Diencephalon (tissue), 2 donors: ENCODE data around the gene CCNI2.

GRCh38 chr5:132224997-132226321 lies 2.2 kb downstream of the P4HA2 start:
- RAMPAGE, long total RNA, result no peak

DNA sequence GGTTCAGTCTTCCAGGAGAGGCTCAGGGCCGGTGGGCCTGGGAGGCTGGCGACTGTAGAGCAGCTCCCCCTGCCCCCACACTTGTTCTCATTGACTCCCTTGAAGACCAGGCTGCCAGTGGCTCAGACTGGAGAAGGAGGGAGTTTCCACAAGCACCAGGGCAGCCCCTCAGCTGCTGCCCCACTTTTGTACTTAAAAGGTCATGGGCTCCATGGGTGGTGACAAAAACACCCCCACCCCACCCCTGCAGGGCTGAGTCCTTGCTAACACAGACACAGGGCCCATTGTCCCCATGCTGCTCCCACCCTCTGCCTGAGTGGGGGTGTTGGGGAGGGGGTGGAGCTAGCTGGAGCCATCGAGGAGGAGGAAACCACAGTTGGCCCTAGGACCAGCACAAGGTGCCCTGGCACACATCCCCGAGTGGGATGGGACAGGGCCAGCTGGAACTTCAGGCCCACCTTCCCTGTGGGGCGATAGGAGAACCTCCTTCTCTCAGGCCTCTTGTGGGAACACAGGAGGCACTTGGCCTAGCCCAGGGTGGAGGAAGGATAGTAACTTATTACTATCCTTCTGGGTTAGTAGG lies 10.6 kb downstream of the PDLIM4 start:
- RAMPAGE, long total RNA, result no peak

DNA sequence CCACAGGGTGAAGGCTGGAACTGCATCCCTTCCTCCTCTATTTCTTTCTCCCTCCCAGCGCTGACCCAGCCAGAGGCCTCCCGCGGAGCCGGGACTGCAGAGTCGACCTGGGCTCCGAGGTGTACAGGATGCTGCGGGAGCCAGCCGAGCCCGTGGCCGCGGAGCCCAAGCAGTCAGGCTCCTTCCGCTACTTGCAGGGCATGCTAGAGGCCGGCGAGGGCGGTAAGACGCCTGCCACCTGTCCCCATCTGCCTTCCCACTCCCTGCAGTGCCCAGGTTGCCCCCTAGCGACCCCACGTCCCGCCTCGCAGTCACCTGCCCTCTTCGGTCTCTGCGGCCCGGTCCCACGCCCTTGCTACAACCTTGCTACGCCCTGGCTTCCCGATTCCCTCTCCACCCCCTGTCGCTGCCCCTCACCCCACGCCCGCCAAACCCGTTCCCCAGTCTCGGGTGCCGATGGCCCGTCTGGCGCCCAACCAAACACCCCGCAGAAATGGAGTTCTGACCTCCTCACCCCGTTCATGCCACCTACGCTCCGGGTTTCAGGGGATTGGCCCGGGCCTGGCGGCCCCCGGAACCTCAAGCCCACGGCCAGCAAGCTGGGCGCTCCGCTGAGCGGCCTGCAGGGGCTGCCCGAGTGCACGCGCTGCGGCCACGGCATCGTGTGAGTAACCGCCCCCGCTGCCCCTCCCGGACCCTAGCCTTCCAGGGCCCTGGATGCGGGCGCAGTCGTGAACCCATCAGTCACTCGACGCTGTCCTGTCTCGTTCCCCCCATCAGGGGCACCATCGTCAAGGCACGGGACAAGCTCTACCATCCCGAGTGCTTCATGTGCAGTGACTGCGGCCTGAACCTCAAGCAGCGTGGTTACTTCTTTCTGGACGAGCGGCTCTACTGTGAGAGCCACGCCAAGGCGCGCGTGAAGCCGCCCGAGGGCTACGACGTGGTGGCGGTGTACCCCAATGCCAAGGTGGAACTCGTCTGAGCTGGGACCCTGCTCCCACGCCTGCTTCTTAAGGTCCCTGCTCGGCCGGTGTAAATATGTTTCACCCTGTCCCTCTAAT lies 14.1 kb downstream of the PDLIM4 start:
- RAMPAGE, long total RNA, result no peak

DNA sequence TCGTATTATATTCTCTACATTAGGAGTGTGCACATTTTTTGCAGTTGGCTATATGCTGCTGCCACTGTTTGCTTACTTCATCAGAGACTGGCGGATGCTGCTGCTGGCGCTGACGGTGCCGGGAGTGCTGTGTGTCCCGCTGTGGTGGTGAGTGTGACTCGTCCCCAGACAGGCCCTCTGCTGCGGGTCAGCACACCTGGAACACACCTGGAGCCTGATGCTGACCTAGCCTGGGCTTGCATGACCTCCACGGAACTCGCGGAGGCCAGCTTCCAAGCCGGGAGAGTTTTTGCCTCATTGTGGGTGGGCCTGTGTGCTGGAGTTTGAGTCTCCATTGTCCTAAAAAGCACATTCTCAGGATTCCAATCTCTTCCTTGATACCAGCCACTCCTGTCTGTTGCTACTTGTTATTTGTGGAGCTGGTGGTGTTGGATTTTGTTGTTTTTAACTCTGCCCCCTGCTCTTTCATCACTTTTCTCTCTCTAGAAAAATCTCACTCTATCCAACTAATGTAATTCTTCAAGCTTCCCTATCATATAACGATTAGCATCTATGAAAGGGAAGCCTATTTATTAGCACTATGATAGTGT lies 28.1 kb downstream of the SLC22A4 start:
- RAMPAGE, long total RNA, result no peak

DNA sequence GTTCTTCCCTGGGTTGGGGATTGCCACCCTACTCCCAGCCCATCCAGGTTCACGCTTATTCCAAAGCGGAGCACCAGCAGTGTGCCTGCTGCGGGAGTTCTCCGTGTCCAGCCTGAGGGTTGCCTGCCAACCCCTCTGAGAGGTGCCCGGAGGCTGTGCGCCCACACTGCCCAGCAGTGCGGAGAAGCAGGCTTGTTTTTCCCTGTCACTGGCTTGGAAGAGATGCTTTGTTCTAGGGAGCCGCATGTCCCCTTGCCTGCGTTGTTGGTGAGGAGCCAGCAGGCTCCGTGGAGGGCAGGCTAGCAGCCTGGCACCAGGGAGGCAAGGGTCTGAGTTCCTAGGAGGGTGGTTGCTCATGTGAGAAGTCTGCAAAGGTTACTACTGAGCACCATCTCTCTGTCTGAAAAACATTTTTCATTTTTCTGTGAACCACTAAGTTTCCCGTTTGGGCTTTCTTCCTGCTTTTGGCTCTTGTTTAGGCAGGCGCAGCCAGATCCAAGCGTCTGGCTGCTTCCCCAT lies 7.6 kb downstream of the SLC22A5 start:
- RAMPAGE, long total RNA, result no peak

- RAMPAGE, long total RNA, result no peak
These were observed 42.5 kb downstream of the SLC22A5 start for GRCh38 chr5:132412119-132412360.

- RAMPAGE, long total RNA, result no peak
These were observed 51.2 kb downstream of the IRF1 start for GRCh38 chr5:132439378-132439865.

DNA sequence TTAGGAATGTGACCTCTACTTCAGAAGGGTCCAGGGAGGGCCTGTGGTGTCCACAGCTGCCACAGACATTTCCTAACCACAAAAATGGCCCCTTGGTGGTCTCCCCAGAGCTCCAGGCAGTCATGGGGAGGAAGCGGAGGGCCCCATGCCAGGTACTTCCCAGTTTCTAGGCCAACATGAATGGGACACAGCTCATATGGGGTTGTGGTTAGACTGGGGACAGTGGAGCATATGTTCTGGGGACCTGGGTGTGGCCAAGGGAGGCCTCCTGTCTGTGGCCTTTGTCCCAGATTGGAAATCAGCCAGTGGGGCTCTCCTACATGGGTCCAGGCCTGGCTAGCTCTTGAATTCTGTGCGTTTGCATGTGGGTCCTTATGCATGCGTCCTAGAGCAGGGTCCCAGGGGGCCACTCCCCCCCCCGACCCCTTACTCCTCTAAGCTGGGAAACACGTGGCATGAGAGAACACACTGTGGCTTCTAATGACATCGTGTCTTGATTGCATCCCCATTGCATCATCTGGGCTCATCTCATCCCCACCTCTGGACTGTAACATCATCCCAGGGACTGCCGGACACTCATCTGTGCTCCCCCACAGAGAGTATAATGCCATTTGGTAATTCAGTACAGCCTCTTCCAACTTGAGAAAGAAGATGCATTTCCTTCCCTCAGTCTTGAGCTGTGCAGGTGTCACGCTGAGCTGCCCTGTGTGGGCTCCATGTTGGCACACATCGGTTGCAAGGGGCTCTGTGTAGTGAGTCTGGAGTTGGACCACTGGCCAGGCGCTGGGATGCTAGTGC lies 31.2 kb downstream of the IRF1 start:
- RAMPAGE, long total RNA, result no peak

- RAMPAGE, long total RNA, result no peak
These were observed 12.7 kb downstream of the IRF1 start for GRCh38 chr5:132477921-132478307.

- RAMPAGE, long total RNA, result no peak
These were observed 11.3 kb downstream of the IRF1 start for GRCh38 chr5:132478929-132479930.

DNA sequence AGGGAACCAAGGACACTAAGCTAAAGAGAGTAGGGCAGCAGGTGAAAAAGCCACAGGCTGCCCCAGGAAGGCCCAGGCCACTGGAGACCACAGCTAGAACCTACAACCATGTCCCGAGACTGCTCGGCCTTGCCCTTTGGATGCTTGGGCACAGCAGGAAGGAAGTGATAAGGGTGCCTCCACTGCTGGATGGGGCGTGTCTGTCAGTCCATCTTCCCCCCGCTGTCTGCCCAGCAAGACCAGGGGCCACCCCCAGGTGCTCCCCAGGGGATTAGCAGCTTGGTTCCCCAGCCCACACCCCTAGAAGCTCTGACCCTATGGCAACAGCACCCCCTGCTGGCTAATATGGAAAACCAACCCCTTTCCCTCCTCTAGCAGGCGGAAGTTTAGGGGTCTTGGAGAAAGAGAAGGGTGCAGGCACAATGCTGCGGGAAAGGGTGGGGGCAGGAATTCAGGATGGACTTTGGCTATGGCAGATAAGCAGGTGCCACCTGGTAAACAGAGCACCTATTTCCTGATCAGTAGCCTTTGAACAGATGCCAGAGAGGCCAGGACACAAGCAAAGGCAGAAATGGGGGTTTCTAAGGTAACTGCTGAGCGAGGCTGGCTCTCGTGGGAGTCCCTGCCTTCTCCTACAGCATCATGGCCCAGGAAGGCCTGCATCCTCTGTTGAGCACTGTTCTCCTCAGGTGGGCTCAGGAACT lies 10.6 kb upstream of the IRF1 start:
- RAMPAGE, long total RNA, result no peak

DNA sequence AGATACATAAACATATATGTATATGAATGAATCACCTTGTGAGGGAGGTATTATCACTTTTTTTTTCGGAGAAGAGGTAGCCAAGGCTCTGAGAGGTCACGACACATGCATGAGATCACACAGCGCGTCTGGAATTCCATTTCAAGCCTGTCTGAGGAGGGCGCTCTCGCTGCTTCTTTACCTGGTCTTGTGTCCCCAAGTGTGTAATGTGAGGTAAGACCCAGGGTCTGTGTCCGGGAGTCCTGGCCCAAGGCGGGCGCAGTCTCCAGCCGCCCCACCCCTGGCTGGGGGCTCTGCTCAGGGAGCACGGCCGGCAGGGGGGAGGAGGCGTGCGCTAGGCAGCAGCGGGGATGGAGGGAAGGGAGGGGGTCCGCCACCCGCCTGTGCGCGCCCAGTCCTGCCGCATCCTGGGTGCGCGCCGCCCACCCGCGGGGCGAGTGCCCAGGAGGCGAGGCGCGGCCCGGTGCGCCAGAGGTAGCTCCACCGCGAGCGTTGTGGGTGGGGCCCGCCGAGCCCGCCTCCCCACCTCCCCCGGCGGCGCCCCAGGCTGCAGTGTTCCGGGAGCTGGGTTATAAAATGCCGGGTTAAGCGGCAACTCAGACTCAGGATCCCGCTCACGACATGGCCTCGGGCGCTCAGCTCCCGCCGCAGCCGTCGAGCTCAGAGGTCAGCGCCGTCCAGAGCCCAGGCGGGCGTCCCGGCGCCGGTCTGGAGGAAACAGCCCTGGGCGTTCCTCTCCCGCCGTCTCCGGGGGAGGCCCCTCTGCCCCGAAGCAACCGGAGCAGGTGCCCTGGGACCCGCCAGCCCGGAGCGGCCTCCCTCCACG lies at the start of gene CCNI2:
Gene CCNI2 (plus strand): TSS at position 552 of the 826 bp plus-strand sequence.
- RAMPAGE, long total RNA, result no peak

GRCh38 chr5:132853184-132853893 lies 12.9 kb downstream of the GDF9 start:
- RAMPAGE, long total RNA, result no peak

GRCh38 chr5:132955046-132955640 lies 8.3 kb downstream of the AFF4 start:
- RAMPAGE, long total RNA, result no peak

GRCh38 chr5:133327797-133328440 lies 276.1 kb downstream of the HSPA4 start:
- RAMPAGE, long total RNA, result no peak

DNA sequence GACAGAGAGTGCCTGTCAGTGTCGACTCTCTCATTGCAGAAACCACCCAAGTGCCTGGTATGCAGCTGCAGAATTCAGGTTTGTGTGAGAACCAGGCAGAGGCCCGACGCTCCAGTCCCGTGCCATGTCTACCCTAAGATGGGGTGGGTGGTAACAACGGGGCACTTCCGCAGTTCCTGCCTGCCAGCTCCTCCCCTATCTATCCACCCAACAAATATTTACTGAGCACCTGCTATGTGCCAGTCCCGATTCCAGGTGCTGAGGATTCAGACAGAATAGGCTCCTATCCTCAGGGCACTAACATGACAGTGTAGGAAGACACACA lies 206.7 kb downstream of the FSTL4 start:
- RAMPAGE, long total RNA, result no peak

DNA sequence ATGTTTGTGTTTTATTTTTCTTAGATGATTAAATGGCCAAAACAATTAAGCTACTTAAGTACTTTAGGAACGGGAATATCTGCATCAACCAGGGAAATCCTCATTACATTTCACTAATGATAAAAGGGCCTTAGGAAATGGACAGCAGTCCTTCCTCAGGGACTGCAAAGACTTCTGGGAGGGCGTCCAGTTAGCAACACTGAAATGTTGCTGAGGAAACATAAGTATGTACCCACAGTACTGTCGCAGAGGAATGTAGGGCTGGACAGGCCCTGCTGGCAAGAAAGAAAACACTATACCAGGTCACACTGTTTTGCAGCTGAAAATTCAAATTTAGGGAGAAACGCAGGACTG lies 1.4 kb downstream of the C5orf15 start:
- RAMPAGE, long total RNA, result no peak

- RAMPAGE, long total RNA, result no peak
These were observed 48.9 kb upstream of the VDAC1 start for GRCh38 chr5:134053647-134054133.

DNA sequence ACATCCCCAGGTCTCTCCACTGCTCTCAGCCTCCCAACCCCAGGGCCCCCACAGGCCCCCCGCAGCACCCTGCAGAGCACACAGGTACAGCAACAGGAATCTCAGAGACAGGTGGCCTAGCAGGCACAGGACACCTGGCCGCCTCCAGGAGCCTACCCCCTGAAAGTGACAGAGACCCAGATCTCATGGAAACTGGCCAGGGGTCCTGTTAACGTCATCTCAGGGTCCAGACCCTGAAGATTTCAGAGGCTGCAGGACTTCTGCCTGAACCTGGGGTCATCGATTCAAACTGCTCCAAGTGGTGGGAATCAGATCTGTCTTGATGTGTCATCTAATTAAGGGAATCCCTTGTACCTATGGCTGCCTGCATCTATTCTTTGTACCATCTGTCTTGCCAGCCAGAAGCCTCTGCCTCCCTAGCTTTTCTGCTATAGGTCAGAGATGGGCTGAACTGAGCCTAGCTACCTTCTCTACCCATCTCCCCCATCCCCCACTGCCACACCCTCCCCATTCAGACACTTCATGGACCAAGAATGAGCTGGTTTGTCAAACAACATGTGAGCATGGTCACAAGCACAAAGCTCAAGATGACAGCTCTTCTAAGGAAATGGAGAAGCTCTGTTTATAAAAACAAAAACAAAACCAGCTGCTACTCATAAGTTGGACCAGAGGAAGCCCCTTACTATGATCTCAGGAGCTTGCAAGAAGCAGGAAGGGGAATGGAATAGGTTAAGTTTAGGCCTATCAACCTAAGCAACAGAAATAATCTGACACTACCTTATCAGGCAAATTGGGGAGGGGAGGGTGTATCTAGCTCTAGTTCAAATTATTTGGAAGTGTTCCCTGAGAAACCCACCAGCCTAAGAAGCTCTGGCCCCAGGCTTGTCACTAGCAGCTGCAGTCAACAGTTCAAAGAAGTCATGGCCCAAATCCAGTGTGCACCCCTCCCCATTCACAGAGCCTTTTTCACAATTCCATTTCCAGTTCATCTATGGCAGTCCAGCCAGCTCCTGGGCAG lies 30.0 kb downstream of the SKP1 start:
- RAMPAGE, long total RNA, result no peak

DNA sequence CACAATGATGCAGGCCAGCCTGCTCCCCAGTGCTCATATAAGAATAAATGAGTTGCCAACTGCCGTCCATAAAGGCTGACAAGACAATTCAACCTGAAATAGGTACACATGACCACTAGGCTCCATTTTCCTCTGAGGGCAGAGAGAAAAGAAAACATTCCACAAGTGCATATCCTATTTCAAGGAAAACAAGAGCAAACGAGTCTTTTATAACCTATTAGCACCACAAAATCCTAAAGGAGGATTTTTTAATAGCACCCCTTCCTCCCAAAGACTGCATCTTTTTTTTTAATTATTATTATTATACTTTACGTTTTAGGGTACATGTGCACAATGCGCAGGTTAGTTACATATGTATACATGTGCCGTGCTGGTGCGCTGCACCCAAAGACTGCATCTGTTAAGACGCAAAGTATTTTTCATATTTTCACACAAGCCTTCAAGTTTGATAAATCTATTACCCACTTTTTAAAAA lies 28.3 kb downstream of the SKP1 start:
- RAMPAGE, long total RNA, result no peak